Osteoblast (primary cell): ENCODE results near the genes TIMM8A, TCEAL2, TMSB15C, COL4A5 and TMEM164.

GRCh38 chrX:101348279-101349297 is at the start of gene TIMM8A:
Gene TIMM8A, minus strand, starts transcription at chrX:101348742.
- CAGE, long polyA plus RNA: start-site peak on the minus strand at chrX:101348689-101348742, 338 and 256 reads in 2 replicates
- RRBS: 28% methylated on average over 7 of the region's 62 CpGs

DNA sequence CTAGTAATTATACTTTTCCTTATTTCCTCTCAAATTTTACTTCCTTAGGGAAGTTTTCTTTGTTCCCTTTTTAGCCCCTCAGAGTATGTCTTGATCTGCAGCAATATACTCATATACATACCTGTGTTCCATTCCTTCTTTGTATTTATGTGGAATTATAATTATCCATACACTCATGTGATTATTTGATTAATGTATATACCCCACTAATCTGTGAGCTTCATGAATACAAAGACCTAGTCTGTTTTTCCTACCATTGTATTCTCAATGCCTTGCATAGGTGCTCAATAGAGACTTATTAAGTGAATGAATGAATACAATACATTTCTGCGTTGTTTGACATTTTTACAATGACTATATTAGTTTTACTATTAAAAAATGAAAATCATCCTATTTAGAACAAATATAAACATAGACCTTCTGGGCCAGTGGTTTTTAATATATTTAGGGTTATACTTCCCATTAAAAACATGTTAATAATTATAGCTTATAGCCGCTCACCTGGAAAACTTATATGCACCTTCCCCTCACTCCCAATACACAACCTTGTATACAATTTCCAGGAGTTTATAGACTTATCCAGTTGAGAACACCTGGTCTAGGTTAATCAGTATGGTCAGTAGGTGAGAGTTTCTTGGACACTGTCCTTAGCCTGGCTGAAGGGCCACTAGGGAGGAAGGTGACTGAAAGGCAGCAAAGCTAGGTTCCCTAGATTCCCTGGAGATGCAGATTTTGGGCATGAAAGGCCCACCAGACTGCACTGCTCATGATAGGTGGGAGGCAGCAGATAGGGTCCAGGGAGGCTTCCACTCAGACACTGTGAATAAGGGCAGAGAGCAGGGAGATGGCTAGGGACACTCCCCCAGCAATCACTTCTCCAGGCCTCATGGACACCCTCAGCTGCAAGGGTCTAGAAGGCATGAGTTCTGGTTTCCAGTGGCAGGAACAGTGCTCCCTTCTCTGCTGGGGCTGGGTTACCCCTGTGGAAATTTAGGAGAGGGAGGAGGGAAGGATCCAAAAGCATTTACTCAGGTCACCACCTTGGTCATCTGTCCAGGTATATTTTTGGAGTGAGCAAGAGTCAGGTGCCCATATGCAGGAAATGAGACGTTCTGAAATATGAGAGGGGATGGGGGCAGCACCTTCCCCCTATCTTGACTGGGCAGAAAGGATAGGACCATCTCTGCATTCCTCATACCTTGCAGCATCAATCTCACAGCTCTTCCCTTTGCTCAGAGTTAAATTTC is 16.4 kb downstream of the ARMCX3 start:
- CAGE, long polyA plus RNA: no peak
- RRBS: no CpG with 5 or more reads among the region's 3 CpGs

- CAGE, long polyA plus RNA: no peak
- RRBS: no CpG with 5 or more reads among the region's 5 CpGs
These were observed 48.1 kb downstream of the ZMAT1 start for GRCh38 chrX:101883595-101884210.

- CAGE, long polyA plus RNA: no peak
- RRBS: 25% methylated on average over 11 of the region's 44 CpGs
These were observed at the start of gene TCEAL2 for GRCh38 chrX:102125266-102125873. Gene TCEAL2, plus strand, starts transcription at chrX:102125679.

- CAGE, long polyA plus RNA: no peak
- RRBS: no CpG with 5 or more reads among the region's 2 CpGs
These were observed 5.5 kb downstream of the TCEAL9 start for GRCh38 chrX:103361714-103362324.

DNA sequence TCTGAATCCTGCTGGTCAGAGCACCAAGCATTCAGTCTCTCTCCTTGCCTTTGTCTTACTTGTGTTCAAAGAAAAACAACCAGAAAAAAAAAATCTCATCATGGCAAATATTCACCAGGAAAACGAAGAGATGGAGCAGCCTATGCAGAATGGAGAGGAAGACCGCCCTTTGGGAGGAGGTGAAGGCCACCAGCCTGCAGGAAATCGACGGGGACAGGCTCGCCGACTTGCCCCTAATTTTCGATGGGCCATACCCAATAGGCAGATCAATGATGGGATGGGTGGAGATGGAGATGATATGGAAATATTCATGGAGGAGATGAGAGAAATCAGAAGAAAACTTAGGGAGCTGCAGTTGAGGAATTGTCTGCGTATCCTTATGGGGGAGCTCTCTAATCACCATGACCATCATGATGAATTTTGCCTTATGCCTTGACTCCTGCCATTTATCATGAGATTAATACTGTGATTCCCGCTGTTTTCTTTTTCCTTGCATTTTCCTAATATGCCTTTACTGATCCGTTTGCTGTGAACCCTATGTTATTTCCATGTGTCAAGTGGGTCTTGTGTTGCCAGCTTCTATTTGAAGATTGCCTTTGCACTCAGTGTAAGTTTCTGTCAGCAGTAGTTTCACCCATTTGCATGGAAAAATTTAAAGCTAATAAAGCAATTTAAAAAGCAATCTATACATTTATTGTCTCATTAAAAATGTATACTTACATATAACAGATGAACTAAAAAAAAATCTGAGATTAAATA is 1.2 kb downstream of the BEX3 start:
- CAGE, long polyA plus RNA: start-site peak on the plus strand centred at position 576 of the sequence, 33 bp wide, 154 and 191 reads in 2 replicates
- RRBS: no CpG with 5 or more reads among the region's 10 CpGs

GRCh38 chrX:104076053-104076659 is at the start of gene TMSB15C:
Gene TMSB15C, minus strand, starts transcription at chrX:104076236.
- CAGE, long polyA plus RNA: no peak
- RRBS: no CpG with 5 or more reads among the region's 33 CpGs

DNA sequence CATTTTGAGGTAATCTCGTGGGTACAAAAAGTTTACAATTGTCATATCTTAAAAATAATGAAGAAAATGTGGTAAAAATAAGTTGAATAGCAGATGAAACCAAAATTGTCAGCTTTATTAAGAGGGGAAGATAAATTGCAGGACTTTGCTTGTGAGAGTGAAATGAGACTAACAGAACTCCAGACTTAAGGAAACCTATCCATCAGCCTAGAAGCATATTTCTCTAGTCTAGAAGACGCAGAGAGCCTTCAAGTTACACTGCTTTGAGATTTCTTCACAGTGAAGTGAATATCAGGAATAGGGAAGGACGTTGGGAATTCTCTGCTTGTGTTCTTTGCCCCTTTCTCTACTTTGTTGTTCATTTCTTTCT is 881 bp upstream of the PWWP3B start:
- CAGE, long polyA plus RNA: no peak
- RRBS: no CpG with 5 or more reads among the region's 3 CpGs

- CAGE, long polyA plus RNA: no peak
- RRBS: no CpG with 5 or more reads among the region's 3 CpGs
These were observed 32.9 kb upstream of the RNF128 start for GRCh38 chrX:106693398-106694151.

DNA sequence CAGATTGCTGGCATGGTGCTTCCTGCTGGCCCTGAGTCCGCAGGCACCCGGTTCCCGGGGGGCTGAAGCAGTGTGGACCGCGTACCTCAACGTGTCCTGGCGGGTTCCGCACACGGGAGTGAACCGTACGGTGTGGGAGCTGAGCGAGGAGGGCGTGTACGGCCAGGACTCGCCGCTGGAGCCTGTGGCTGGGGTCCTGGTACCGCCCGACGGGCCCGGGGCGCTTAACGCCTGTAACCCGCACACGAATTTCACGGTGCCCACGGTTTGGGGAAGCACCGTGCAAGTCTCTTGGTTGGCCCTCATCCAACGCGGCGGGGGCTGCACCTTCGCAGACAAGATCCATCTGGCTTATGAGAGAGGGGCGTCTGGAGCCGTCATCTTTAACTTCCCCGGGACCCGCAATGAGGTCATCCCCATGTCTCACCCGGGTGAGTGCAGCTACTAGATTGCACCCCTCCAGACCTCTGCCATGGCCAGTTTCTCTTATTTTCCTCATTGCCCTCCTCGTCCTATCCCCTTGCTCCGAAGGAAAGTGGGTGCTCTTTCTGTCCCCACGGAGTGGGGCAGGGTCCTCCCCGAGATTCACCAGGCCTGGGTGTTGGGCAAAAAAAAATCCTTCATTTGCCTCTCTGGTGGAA is 586 bp downstream of the RNF128 start:
- CAGE, long polyA plus RNA: no peak
- RRBS: 15% methylated on average over 2 of the region's 40 CpGs

GRCh38 chrX:106901305-106902339 is 1.5 kb downstream of the RIPPLY1 start:
- CAGE, long polyA plus RNA: no peak
- RRBS: no CpG with 5 or more reads among the region's 8 CpGs

DNA sequence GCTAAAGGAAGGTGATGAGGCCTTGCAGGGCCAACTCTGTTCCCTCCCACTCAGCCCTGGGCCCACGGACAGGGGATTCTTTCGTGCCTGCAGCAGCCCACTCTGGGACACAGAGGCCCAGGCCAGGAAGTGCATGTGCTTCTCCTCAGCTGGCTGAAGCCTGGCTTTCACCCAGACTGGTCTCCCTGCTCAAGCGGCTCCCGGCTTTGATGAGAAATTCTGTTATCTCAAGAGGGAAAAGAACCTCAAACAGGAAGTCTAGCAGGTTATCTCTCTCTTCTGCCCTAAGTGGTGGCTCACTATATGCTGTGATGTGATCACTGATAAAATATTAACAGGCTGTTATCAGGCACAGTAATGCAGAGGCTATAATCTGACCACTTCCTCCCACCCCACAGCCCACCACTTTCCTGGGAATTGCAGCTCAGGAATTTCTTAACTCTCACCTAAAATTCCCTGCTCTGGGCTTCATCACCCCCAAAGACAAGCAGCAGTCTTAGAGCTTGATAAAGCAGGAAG is 13.3 kb downstream of the CLDN2 start:
- CAGE, long polyA plus RNA: no peak
- RRBS: no CpG with 5 or more reads among the region's 4 CpGs

DNA sequence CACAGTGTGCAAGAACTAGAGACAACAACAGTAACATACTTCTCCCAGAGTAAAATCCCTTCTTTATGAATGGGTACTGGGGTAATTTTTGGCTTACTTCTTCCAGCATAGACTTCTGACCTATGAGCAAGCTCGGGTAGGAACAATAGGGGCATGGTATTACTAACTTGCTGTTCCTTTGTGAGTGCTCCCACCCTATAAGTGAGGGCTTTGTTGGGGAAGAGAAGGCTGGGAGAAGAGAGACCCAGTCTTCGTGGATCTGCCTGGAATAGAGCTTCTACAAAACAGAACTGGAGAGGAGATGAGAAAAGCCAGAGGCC is 30.2 kb downstream of the CLDN2 start:
- CAGE, long polyA plus RNA: no peak
- RRBS: no CpG with 5 or more reads among the region's 2 CpGs

DNA sequence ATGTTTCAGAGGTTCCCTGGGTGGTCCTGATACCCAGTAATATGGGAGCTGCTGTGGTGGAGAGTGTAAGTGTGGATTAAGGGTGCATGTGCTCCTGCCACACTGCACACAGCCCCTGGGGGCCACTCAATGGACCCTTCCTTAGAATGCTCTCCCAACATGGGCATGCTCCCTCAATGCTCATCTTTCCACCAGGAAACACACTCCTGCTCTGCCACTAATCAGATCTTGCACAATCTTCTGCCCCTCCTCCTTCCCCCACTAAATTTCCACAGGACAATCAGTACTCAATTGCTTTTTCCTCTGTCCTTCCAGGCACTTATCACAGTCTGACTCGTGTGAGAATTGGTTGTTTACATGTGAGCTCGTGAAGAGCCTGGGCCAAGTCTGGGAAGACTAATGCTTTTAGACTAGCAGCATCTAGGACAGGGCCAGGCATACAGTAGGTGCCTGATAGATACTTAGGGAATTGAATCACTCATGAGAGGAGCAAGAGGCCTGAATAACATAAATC is 54.8 kb downstream of the PRPS1 start:
- CAGE, long polyA plus RNA: no peak
- RRBS: no CpG with 5 or more reads among the region's 2 CpGs

DNA sequence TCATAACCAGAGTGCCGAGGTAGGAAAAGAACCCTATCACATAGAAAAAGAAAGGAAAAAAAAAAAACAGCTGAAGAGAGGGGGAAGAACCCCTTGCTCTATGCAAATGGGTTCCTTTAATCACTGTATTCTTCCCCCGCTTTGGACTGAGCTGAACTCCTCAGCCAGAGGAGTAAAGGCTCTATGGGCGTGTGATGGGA is 52.2 kb downstream of the MID2 start:
- CAGE, long polyA plus RNA: no peak
- RRBS: no CpG with 5 or more reads among the region's 3 CpGs

- CAGE, long polyA plus RNA: no peak
- RRBS: no CpG with 5 or more reads among the region's 3 CpGs
These were observed 943 bp downstream of the PSMD10 start for GRCh38 chrX:108090434-108090764.

DNA sequence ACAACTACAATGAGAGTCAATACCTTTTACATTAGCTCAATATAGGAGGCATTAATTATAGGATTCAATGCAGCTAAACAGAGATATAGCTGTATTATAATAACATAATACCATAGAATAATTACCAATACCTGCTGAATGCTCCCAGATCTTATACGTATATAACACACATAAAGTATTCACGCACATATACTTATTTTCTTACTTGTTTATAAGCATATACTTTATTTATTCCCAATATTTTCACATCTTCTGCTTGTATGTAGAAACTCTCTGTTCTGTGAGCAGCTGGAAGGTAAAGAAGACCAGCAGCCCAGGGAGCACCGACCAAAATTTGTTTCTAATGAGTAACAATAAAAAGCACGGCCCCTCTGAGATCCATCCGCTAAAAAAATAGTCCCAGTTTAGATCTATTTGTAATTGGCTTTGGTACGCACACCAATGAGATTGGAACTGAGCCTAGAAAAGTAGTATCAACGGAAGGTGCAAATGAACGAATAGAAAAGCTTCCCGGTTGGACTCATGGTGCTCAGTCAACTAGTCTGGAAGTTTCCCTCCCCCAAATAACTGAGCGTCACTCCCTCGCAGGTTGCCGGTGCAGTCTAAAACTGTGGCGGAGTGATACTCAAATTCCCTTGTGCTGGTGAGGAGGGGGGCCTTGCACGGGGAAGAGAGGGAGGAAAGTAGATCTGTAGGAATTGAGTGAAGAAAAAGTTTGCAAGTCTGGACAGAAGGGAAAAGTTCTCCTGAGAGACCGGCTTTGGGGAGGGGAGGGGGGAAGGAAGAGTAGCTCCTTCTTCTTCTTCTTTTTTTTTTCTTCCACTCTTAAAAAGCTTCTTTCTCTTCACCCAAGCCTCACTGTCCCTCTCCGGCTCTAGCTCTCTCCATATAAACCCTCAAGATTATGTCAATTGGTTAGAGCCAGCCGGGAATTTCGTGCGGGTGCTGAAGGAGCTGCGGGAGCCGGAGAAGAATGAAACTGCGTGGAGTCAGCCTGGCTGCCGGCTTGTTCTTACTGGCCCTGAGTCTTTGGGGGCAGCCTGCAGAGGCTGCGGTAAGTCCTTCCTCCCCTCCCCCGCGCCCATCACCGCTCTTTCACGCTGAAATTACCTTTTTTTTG is at the start of gene COL4A5:
Gene COL4A5, plus strand, starts transcription at position 686 of the 1,120 bp plus-strand sequence.
- CAGE, long polyA plus RNA: no peak
- RRBS: 18% methylated on average over 8 of the region's 28 CpGs

DNA sequence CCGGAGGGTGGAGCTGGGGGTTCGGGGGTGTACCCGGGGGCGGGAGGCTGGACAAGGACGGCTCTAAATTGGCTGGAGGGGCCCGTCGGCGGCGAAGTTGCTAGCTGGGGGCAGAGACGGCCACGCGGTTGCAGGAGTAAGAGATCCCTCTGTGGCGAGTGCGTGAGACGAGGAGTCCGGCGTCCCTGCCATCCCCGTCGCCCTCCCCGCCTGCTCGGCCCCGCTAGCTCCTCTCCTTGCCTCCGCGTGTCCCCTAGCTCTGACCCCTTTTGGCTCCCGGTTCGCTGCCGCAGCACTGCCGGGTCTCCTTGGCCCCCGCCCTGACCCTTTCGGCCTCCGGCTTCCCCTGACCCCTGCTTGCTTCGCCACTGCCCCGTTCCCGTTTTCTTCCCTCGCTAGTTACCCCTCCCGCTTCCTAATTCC is at the start of gene TMEM164:
Gene TMEM164, plus strand, starts transcription at position 94 of the 423 bp plus-strand sequence.
- CAGE, long polyA plus RNA: no peak
- RRBS: 24% methylated on average over 14 of the region's 36 CpGs

GRCh38 chrX:110010118-110010683 is 7.3 kb downstream of the TMEM164 start:
- CAGE, long polyA plus RNA: no peak
- RRBS: no CpG with 5 or more reads among the region's 5 CpGs

GRCh38 chrX:110156623-110157431 is 153.9 kb downstream of the TMEM164 start:
- CAGE, long polyA plus RNA: no peak
- RRBS: no CpG with 5 or more reads among the region's 4 CpGs